Pulmonary lymph node (tissue), 1 donor: ENCODE measurements around the genes NUCB2, MYOD1, UEVLD and IGSF22.

DNA sequence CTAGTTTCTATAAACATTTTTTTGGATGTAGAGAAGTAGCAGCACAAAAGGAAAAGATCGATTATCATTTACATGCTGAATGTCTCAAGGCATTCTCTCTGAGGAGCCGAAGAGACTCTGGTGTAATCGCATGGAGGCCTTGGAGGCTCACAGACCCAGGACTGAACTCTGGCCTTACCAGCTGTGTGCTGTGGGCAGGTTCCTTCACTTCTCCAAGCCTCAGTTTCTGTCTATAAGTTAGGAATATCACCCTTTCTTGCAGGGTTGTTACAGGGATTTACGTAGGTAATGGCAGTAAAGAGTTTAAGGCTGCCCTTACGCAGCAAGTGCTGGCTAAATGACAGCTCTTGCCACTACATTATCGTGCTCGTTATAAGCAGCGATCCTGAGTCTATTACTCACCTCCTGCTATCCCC lies 87.3 kb downstream of the C11orf58 start:
- PRO-cap: no peak

GRCh38 chr11:16923429-16924449 lies 90.5 kb downstream of the PLEKHA7 start:
- PRO-cap: no peak

DNA sequence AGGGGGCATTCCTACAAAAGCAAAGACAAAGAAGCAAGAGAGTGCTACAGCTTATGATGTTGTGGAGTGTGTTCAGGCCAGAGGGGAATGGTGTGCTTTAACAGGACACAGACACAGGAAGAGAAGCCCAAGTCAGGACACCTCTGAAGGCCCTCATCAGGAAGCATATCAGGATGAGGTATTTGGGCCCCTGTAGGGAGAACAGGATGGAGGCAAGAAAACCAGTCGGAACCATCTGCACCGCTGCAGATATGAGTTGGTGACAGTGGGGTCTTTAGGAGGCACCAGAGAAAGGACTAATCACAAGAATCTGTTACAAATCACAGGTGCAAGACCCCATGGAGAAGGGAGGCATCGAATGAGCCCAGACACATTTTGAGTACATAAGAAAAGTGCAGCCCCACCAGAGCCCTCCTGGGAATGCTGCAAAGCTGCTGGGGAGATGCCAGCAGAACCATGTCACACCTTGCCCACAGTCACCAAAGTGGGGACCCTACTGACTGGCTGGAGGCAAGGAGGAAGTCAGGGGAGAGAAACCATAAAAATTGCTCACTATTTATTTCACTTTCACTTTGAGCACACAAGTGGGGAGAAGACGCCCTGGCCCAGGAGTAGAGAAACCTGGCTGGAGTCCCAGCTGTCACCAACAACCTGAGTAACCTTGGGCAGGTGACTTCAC lies 28.0 kb downstream of the PLEKHA7 start:
- PRO-cap: no peak

- PRO-cap: no peak
Measured at GRCh38 chr11:17014472-17014735, 190 bp upstream of the PLEKHA7 start.

- PRO-cap: no peak
Measured at GRCh38 chr11:17014972-17015332, 738 bp upstream of the PLEKHA7 start.

- PRO-cap: bidirectional peak, plus-strand start at chr11:17276739, minus-strand start at chr11:17276543
Measured at GRCh38 chr11:17276047-17277169, at the start of gene NUCB2. TSS of gene NUCB2 (plus strand) at chr11:17276739.

GRCh38 chr11:17311684-17312188 lies 35.2 kb downstream of the NUCB2 start:
- PRO-cap: no peak

DNA sequence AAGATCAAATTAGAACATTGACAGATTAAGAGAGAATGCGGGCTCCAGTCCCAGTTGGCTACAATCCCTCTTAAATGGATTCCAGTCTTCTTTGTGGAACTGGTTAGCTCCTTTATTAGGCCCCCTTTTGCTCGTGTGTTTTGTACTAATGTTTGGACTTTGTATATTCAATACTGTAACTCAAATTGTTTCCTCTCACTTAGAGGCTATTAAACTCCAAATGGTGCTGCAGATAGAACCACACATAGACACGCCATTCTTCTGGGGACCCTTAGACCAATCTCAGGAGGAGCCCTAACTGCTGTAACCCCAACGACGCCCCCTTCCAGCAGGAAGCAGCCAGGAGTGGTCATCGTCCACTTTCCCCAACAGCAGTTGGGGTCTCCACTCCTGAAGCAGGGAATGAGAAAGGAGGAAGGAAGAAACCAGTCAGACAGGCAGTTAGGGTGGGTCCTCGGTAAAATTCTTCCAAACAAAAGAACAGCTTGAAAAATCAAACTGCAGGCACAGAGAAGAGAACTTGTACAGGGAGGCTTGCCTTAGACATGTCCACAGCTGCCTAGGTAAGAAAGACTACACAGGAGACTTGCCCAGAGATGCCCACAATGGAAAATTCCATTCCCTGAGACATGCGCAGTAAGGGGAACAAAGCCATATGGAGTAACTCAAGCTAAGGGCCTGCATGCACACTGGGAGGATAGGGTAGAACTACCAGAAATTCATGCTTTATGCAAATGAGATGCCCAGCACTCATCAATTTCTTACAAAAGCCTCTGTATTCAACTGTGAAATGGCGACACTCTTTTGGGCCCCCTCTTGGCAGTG lies 10.0 kb downstream of the KCNJ11 start:
- PRO-cap: no peak

DNA sequence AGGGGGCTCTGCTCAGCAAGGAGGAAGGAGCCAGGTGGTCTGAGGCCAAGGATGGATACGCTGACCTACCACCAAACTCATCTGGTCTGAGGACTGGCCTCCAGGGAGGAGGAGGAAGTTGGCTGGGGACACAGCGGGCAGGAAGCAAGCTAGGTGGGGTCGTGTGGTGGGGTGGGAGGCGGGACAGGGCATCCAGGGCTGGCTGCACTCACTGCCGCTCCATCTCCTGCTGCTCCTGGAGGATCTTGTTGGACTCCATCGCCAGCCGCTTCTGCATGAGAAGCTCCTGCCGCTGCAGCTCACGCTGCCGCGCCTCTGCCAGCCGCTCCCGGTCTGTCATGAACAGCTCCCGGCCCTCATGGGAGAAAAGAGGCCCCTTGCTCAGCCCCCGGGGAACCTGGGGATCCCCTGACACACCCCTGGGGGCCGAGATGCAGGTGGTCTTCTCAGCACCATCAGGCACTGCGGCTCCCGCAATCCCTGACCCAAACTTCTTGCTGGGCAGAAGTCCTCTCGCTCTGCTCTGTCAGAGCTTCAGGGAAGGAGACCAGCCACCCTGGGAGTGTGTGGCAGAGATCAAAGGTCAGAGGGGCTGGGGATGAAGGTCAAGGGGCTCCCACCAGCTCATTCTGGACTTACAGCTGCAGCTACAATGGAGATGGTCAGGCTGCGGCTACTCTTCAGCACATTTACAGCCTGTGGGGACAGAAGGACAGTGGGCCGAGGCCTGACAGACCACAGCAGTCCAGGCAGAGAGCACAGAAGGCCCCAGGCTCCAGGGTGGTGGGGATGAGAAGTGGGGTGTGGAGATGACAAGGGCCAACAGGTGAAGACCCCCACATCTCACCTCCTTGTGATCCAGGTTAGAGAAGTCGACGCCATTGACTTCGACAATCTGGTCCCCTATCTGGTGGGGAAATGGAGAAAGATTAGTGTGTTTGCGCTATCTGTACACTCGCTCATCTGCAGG lies 21.4 kb downstream of the USH1C start:
- PRO-cap: no peak

GRCh38 chr11:17683151-17684242 lies 35.9 kb upstream of the MYOD1 start:
- PRO-cap: no peak

DNA sequence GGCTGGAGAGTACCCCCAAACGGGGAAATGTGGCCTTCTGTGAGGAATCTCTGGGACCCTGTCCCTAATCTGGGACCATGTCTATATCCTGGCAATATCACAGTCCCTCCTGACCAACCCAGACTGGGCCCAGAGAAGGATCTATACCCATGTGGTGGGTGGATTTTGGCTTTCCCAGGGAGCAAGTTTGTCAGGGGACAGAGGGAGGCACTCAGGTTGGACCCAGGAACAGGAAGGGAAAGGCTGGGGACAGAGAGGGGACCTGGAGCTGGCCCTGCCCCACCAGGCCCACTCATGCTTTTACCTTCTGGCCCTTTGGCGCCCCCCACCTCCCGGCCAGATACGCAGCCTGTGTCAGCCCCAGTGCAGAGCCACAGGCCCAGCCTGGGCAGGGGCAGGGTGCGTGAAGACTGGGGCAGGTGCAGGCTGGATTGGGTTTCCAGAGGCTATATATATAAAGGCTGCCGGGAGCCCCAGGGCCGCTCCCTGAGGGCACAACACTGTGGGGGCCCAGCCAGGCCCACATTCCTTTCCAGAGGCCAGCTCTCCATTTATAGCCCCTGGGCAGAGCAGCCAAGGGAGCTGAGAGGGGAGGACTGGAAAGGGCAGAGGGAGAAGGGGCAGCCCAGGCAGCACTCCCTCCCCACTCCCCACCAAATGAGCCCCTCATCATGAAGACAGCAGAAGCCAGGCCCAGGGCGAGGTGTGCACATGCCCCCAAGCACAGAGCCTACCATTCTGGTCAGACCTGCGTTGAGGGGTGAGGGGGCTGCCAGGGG lies 5.1 kb upstream of the MYOD1 start:
- PRO-cap: no peak

GRCh38 chr11:17719203-17719752 lies at the start of gene MYOD1:
TSS of gene MYOD1 (plus strand) at chr11:17719571.
- PRO-cap: no peak

- PRO-cap: no peak
Measured at GRCh38 chr11:18208783-18209319, 27.8 kb downstream of the SAA4 start.

DNA sequence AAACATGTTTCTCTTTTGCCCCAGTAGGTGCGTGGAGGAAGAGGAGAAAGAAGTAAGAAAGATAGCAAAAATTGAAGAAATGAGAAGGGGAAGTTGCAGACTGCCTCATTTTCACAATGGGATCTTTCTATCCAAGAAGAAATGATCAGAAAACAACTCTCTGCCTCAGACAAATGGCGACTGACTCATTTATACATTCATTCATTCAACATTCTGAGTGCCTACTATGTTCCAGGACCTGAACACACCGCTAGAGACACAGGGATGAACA lies 379 bp downstream of the HPS5 start:
- PRO-cap: no peak

DNA sequence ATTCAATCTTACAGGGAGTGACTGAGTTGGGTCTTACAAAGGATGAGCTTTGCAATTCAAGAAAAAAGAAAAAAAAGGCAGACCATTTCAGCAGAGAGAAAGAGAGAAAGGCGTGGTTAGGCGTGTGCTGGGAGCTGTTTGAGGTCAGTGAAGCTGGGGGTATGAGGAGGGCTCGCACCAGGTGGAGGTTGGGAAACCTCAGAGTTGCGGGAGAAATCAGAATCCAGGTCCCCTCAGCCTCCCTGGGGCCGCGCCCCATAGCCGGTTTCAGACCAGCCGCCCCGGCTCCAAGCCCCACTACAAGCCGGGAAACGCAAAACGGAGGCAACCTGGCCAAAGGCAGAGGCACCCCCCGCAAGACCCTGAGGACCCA lies 333 bp downstream of the UEVLD start:
- PRO-cap: no peak

GRCh38 chr11:18588588-18589569 lies at the start of gene UEVLD:
TSS of gene UEVLD (minus strand) at chr11:18588734.
- PRO-cap: bidirectional peak, plus-strand start at chr11:18588815, minus-strand start at chr11:18588714; bidirectional peak, plus-strand start at chr11:18588896, minus-strand start at chr11:18588835

DNA sequence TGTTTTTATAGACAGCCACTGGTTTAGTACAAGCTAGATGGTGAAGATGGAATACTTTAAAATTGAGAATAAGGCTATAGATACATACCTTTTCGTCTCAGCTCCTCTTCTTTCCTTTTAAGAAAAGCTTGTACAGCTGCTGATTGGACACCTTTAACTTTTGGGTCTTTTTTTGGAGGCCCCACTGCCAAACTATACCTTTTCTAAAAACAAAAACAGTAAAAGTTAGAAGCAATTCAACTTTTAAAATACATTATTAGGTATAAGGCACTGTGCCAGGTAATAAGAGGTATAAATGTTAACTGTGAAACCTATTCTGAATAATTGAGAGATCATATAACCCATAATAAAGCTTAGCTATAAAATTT lies 17.2 kb downstream of the MISFA start:
- PRO-cap: no peak

DNA sequence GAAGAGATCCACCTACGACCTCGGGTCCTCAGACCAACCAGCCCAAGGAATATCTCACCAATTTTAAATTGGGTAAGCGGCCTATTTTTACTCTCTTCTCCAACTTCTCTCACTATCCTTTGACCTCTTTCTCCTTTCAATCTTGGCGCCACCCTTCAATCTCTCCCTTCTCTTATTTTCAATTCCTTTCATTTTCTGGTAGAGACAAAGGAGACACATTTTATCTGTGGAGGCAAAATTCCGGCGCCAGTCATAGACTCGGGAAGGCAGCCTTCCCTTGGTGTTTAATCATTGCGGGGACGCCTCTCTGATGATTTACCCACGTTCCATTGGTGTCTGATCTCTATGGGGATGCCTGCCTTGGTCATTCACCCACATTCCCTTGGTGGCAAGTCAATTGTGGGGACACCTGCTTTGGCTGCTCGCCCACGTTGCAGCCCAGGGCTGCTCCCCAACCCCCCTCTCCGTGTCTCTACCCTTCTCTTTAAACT lies 9.7 kb upstream of the SPTY2D1 start:
- PRO-cap: no peak

- PRO-cap: no peak
Measured at GRCh38 chr11:18704376-18704732, 5.8 kb downstream of the TMEM86A start.

DNA sequence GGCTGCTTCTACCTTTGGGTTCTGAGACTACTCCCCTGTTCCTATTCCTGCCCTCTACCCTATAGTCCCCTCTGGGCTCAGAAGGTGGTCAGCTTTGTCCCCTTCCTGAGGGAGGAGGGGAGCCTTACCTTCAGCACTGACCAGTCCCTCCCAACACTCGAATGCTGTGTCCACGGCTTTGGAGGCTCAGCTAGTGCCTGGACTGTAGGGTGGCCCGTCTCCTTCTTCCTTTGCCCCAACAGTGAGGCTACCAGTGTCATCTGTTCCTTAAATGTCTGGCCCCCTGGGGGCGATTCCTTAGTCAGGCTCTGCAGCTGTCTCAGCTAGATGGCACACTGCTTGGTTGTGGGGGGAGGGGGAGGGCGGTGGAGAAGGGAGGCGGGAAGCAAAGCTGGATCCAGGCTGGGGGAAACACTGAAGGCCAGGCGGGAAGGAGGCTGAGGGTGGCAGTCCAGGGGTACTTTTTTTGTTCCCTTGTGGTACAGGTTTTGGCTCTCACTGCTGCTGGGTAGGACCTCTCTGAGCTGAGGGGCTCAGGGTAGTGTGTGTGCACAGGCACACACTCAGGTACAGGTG lies at the start of gene IGSF22:
TSS of gene IGSF22 (minus strand) at position 243 of the 576 bp plus-strand sequence.
- PRO-cap: no peak